Left cardiac atrium (tissue), 1 donor: ENCODE results near the genes CAV2 and LSM8.

DNA sequence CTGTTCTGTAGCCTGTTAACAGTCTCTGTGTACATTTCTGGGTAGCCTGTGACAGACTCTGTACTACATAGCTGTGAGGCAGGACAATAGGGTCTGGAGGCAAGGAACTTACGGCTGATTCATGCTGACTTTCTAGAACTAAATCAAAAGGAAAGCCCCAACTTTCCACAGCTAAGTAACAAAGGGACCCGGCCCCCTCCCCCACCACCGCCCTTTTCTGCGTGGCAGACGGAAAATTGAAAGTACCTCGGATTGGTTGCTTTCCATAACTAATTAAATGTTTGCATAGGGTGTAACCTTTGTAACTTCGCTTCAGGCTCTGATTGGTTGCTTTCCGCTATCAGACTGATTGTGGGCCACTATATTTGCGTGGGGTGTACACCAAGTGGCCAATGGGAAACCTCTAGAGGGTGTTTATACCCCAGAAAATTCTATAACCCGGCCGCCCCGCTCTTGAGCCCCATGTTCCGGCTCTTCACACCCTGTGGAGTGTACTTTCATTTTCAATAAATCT lies 1.5 kb upstream of the TMEM168 start:
- PRO-cap: no peak

DNA sequence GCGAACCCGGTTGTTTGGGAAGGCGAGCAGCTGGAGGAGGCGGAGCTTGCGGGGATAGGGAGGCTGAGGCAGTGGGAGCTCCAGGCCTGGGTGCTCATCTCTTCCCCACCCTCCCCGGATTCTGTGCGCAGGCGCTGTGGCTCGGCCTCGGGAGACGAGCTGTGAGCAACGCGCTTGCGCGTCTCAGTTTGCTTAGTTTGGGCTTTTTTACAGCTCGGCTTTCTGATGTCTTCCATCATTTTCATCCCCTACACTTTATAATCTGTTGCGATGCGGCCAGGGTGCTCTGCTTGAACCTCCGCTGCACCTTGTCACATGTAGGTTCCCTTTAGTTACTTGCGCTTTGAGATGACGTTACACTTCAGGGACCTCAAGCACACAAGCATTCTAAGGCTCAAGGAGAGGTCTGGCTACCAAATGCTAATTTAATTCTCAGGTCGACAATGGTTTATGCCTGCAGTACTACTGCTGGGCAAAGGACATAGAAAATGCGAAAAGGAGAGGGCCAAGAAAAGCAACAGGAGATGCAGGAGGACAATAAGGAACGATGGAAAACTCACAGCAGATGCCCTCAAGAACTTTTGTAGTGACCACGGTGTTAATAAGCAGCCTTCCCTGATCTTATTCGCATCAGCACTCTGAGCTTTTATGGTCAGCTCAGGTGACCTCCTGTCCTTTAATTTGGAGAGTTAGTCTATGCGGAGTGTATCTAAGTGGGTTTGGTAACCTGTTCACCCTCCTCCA lies 479 bp upstream of the BMT2 start:
- PRO-cap: bidirectional peak, plus-strand start at position 128 of the sequence, minus-strand start outside the sequence

DNA sequence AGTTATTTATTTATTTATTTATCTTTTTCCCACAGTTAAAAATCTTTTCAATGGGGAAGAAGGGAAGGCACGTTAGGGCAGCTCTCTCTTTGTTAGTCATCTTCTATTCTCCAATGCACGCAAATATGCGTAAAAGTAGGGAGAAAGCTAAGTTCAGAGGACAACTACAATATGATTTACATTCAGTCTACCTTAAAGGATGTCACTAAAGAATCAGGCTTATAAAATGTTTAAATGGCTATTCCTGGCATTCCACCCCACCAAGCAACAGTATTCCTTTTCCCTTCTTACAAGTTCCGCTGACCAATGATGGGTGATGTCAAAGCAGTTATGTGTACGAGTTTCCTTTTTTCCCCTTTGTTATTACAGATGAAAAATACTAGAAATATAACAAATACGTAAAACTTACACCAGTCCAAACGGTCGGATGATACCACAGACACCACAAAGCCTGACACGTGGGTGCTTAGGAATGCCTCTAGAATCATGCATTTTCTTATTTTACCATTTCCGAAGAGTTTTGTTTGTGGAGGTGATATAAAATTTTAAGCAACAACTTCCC lies 485 bp upstream of the GPR85 start:
- PRO-cap: no peak

DNA sequence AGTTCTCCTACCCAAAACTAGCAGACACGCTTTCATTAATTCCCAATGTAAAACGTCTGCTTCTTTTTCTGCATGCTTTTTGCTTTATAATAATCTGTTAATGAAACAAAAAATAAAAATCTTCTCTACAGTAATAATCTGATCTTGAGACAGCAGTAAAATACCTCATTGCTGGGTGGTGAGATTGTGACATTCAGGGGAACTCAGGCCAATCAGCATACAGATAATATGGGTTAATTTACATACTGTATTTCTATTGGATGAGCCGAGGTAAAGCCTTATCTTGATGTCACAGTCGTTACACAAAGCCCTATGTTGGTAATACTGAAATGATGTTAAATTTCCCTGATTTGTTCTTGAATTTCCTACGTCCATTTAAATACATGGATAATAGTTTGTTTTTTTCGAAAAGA lies 972 bp upstream of the GPR85 start:
- PRO-cap: no peak

DNA sequence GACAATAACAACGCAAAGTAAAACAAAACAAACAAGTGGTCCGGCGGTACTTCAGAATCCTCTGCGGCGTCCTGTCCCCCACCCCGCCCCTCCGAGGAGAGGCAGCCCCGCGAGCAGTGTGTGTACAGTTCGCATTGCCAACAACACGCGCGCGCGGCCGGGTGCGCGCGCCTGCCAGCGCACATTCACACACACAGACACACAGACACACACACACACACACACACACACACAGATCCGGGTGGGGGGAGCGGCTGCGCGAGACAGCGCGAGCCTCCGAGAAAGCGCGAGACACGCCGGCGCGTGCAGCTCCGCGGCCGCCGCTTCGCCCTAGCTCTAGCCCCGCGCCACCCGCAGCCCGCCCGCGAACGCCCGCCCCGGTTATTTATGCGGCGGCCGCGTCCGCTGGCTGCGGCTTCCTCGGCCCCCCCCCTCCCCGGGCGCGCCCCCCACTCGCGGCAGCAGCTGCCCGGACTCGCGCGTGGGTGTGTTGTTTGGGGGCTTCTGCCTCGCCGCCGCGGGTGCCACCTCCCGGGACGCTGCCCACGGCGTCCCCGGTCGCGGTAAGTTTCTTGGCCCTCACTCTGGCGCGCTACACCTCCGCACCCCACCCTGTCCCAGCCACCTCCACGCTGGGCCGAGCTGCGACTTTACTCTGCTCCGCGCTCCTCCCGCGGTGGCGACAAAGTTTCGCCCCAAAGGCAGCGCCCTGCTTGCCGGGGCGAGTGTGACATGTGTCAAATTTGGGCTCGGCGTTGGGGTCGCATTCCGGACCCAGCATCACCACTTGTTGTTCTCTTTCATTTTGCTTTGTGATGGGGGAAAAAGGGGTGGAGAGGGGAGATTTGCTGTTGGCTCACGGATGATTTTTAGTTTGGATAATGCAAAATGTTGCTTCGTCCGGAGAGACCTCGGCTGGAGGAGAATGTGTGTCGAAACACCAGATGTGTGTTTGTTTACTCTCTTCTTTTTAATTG lies 167.5 kb upstream of the PPP1R3A start:
- PRO-cap: unidirectional peak, minus-strand start at position 360 of the sequence

DNA sequence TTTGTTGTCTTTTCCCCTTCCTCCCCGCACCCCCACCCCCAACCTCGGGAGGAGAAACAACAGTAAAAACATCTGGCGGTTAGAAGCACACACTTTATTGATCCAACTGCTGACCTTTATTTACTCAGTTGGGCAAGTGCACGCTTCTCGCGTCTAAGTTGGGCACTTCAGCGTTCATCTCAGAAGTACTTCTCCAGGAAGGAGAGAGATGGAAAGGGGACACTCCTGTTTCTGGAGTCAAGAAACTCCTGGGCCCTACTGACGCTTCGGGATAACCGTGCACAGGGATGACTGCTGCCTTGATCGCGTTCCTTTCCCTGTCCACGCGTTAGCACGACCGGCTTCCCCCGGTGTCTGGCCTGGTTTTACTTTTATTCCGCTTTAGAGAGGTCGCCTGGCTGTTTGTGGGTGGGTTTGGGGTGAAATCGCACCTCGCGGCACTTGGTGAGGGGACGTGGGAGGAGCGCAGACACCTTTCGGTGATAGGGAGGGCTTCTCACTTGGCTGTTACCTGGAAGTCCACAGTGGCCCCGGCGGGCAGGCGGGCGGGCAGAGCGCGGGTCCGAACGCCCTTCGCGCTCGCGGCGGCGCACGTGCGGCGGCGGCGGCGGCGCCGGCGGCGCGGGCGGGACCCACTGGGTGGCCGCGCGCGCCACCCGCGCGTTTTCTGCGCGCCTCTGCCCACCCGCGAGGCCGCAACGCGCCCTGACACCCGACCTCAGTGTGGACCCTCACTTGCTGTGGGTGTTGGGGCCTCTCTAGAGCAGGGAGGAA lies 168.4 kb upstream of the PPP1R3A start:
- PRO-cap: unidirectional peak, minus-strand start at position 356 of the sequence

GRCh38 chr7:114923125-114923871 lies 1.4 kb downstream of the MDFIC start:
- PRO-cap: bidirectional peak, plus-strand start at chr7:114923399, minus-strand start at chr7:114923295

DNA sequence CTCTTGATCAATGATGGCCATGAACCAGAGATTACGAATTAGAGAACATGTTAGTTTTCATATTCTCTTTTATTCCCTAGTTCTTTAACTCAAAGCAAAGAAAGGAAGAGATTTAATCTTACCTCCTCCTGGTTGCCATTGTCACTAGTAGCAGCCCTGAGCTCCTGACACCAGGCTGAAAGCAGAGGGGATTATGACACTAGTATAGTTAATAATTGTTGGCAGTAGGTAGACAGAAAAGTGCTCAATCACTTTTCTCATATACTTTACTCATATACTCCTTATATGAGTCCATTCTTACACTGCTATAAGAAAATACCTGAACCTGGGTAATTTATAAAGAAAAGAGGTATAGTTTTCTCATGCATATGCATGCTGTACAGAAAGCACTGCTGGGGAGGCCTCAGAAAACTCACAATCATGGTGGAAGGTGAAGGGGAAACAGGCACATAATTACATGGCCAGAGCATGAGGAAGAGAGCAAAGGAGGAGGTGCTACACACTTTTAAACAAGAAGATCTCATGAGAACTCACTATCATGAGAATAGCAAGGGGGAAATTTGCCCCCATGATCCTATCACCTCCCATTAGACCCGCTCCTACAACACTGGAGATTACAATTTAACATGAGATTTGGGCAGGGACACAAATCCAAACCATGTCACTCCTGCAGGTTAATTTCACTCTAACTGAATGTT lies 39.5 kb downstream of the MDFIC start:
- PRO-cap: no peak

GRCh38 chr7:115064909-115065381 lies 143.1 kb downstream of the MDFIC start:
- PRO-cap: no peak

DNA sequence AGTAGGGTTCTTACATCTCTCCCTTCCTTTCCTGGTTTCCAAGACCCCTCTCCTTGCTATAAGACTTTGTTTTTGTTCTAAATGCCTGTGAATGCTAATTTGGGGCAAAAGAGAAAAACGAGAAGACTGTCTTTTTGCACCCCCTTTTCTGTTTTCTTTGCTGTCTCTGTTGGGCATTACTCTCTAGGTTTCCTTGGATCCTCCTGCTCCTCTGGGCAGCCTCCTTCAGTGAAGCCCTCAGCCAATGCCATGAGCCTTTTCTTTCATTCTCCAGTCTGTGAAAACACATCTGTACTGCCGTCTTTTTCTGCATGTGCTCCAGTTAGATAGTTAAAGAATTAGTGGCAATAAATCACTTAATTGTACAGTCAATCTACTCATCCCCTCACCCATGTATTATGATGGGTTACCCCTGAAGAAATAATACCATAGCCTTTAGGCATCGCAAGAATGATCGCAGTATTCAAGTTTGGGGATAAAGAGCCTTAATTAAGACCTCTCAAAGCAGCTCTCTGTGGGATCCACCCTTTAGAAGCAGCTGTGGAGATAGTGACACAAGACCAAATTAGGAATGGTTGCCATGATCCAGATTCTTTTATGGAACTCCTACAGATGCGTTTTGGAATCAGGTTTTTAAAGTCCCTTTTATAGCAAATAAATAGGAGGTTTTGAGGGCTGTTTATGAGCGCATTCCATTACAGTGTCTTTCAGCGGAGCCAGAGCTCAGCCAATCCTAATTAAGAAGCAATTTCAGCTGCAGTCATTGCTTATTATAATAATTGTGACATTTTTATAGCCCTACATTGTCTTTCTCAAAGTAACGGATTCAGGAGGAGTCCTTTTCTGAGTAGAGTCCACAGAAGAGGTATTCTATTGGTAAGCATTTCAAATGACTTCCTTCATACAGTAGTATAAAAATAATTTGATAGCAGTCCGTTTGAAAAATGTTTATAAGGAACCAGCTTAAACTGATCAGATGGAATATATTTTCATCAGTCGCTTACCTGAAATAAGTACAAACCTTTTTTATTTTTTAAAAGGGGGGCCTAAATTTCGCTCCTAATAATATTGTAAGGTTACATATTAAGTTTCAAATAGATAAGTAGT lies 12.2 kb downstream of the TES start:
- PRO-cap: no peak

DNA sequence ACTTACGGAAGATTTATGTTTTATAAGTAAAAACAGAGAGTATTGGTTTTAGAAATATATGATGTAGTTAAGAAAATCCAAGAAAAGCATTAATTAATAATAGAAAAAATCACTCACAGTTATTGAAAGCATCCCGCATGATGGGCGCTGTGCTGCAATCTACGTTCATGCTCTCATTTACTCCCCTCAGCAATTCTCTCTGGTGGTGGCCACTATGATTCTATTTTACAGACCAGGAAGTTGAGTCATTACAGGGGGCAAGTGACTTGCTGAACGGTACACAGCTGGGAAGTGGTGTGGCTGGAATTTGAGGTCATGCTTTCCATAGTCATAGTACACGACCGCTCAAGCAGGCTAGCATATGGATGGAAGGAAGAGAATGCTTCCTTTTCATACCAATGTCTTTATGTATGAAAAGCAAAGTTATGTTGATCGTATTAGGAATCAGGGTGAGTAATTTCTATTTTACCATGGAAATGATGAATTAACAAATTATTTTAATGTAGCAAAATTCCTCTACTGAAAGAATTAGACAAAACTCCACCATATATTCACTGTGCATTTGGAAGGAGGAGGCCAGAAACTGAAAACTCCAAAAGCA lies 117.5 kb downstream of the TES start:
- PRO-cap: no peak

GRCh38 chr7:116499064-116499836 lies at the start of gene CAV2:
Gene CAV2 (plus strand): TSS chr7:116499738.
- PRO-cap: bidirectional peak, plus-strand start at chr7:116499706, minus-strand start at chr7:116499514

DNA sequence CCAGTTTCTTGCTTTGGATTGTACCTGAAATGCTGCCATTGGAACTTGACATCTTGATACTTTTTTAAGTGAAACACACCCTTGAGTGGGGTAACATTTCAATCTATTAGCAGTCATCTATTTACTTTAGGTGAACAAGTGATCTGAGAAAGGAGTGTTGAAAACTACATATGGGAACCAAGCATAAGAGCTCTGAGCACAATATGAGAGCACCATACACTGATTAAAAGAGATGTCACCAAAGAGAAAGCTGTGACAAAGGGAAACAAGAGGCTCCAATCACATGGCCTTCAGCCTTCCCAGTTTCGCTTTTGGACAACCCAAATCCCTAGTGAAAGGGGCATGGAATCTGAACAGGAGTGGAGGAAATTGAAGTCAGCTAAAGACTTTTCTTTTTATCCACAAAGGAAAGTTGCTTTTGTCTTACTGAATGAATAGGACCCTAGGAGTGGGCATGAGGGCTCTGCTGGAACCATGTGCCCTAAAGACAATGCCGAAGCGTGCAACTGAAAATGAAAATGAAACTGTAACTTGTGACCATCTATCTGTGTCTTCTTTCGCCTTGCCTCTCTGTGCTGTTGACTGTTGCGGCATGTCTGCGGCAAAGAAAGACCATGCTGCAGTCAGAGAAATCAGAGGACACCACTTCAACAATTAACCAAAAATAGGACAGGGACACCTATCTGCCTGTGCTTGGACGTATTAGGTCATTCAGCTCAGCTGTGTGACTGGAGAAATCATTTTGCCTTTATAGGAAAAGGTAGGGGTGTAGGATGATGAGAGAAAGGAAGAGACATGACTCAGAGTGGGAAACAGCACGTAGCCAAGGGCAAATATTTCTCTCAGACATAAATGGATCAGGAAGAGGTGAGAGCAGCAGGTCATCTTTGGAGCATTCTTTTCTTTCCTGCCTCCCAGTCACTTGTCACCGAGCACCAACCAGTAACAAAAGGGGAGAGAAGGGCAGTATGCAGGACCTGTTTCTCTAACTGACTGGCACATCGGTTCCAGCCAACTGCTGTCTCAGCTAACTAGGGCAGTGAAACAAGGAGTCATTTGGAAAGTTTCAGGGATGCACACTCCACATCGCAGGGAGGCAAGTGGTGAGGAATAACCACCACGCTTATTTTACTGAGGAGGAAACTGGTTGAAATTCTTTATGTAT lies 12.2 kb downstream of the CAV2 start:
- PRO-cap: unidirectional peak, plus-strand start at position 331 of the sequence; unidirectional peak, plus-strand start at position 948 of the sequence; bidirectional peak, plus-strand start at position 1,084 of the sequence, minus-strand start at position 1,017 of the sequence

- PRO-cap: no peak
These were observed 1.7 kb upstream of the ST7 start for GRCh38 chr7:116951403-116952103.

- PRO-cap: no peak
These were observed 98.0 kb downstream of the ST7 start for GRCh38 chr7:117051144-117051783.

GRCh38 chr7:117129368-117129859 lies 176.1 kb downstream of the ST7 start:
- PRO-cap: no peak

DNA sequence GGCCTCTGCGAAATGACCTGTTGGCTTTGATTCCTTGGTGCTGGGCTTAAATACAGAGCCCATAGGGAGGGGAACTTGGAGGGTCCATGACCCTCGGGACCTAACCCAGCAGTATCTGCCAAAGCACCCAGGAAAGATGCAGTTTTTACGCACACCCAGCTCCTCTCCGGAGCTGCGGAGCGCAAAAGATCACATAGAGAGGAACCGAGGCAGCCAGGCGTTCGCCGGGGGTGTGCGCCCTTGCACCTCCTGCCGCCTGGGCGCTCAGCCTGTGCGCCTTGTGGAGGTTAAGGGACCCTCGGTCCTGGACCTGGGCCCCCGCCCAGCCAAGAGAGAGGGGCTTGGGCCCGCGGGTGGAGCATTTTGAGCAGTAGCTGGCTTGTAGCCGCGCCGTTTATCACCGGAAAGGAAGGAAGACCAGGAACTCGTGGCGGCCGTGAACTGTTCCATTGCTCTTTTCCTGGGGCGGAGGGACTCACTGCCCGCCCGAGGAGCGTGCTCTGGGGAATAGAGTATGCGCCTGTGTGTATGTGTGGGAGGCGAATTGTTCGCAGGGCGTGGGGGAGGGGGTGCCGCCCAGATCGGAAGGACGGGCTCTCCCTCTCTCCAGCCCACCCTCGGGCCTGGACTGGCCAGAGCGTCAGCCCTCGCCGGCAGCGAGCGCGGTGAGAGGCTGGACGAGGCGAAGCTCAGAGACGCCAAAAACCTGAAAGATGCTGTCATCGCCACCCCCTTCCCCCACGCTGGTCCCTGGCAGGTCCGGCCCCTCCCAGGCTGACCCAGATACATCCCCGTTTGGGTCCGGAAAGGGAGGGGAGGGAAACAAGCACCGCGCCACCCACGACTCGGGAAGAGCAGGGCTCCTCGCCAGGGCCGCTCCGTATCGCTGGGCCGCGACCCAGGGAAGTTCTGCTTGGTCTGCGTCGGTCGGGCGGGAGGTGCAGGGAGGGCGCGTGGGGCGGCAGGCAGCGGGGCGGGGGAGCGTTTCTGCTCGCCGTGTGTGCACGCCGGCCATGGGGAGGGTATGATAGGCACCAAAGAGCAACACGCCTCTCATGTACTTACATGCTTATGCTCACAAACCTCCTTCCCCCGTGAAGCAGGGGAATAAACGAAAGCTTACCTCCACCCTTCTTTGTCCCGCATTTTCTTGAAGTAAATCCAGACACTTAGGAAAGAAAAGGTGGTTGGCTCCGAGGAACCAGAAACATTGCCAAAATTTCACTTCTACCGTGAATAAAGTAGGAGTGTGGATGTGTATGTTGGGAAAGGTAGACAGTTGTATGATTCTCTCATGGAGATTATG lies 1.3 kb upstream of the WNT2 start:
- PRO-cap: no peak

DNA sequence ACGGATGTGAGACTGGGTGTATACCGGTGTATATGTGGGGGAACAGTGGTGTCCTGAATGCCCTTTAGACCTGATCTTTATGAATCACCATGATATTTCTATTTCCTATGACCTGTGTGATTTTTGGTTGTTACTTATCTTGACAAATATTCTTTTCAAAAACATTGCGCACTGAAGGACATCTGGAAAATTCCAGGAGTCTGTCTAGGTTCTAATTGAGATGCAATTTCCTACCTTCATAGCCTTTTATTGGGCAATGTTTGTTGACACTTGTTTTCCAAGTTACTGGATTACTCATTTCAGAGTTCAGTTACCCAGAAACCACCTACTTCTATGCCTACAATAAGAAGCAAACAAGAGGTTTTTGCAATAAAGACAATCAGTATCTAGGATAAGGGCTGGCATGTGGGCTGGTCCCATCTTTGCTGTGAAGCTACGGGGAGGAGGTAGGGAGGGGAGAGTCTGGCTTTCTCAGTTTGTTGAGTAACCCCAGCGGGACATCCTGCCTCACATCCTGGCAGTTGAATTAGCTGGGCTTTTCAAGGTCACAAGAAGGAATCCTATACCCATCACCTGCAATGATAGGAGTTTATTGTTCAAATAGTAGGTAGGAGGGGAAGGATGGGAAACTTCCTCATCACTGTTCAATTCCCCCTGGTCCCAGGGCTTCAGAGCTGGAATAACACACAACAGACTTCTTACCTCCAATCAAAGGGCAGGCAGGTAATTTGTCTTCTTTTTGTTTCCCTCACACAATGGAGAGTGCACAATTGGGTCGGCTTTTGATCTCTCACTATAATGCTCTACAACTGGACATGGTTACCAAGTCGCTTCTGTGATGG lies 190.2 kb downstream of the CTTNBP2 start:
- PRO-cap: no peak

GRCh38 chr7:117791967-117793003 lies 81.0 kb downstream of the CTTNBP2 start:
- PRO-cap: no peak

- PRO-cap: bidirectional peak, plus-strand start at chr7:118184169, minus-strand start at chr7:118183963
These were observed at the start of gene LSM8 for GRCh38 chr7:118183051-118184293. Gene LSM8 (plus strand): TSS chr7:118184164.